Urinary bladder (tissue), 3 donors: ENCODE measurements around a stretch of chr14.

GRCh38 chr14:106813389-106813963, 1287.1 kb downstream of the TMEM121 start:
- PRO-cap = no peak
- RAMPAGE, long total RNA = no peak